Peyer's patch (tissue), 4 donors: ENCODE results near the gene GUCY1A2.

- PRO-cap, result no peak
- RAMPAGE, long total RNA, 4 experiments, result no peak in any of the 4 experiments
Observed at GRCh38 chr11:102312683-102313378, 4.5 kb upstream of the BIRC3 start.

DNA sequence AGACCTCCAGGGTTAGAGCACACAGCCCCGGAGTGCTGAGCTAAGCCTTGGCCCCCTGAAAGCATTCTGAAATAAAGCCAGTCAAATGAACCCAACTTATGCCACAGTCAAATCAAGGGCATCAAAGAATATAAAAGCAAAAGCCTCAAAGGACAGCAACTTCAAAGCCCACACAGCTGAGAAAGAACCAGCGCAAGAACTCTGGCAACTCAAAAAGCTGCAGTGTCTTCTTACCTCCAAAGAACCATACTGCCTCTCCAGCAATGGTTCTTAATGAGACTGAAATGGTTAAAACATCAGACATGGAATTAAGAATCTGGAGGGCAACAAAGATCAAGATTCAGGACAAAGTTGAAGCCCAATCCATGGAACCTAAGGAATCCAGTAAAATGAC, 39.0 kb downstream of the TMEM123 start:
- PRO-cap, result no peak
- RAMPAGE, long total RNA, 4 experiments, result no peak in any of the 4 experiments

DNA sequence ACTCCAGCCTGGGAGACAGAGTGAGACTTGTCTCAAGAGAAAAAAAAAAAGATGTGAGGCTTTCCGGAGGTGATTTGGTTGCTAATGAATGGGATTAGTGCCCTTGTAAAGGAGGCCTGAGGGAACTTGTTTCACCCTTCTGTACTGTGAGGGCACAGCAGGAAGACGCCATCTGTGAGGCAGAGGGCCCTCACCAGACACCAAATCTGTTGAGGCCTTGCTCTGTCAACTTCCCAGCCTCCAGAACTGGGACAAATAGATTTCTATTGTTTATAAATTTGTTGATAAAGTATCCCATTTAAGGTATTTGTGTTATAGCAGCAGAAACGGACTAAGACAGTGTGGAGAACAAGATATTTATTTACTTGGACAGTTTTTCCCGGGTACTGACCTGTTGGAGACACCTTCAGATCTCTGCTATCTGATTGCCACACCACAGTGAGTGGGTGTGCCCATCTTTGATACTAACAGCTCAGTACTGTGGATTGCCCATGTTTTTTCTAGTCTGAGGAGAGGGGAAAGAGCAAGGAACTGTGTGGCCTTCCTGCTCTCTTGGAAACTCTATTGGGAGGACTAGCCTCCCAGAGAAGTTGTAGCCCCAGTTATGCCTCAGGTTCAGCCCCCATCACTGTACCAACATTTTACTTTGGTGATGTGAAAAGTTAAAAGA, 2.2 kb upstream of the TMEM123 start:
- PRO-cap, result no peak
- RAMPAGE, long total RNA, 4 experiments, result no peak in any of the 4 experiments

DNA sequence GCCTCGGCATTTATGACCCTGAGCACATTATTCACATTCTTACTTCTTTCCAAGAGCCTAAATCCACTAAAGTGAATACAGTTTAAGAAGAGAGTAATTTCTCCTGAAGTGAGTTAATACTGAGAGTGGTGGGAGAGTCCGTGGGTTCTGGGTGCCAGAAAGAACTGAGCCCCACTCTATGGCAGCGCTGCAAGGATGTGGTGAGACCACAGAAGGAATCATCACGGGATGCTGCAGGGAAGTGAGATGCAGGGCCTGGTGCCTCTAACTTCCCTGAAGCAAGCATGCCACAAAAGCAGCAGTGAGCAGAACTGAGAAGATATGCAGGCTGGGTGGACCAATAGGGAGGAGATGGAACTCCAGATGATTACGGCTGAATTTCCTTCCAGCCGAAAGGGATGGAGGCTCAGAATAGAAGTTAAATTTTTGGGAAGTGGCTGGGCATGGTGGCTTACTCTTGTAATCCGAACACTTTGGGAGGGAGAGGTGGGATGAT, 5.0 kb upstream of the MMP12 start:
- PRO-cap, result unidirectional peak, minus-strand start at position 166 of the sequence
- RAMPAGE, long total RNA, 4 experiments, result no peak in any of the 4 experiments

DNA sequence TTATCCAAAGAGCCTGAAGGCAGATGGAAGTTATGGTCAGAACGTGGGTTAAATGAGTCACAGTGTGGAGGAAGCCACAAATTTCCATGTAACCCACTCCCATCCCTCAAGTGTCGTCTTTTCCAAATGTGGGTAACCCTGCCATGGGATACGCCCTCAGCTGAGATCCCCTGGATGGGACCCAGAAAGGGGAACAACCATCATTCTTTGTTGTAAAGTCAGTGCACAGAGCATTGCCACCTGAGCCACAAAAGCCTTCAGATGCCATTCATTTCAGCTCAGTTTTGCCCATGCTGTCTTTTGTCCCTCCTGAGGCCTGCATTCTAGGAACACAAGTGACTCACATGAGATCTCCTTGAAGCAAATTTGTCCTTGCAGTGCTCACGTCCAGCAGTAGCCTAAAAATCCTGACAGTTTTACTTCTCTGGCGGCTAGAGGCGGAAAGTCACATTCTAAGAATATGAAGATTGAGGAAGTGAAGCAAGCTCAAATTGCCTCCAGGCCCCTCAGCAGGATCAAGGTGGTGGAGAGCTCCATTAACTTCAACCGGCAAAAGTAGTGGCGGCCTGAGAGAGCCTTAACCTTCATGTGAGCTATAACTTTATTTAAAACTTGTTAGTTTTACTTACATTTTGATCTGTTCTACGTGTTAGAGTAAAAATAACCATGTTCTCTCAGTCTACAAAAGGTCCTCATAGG, 30.5 kb downstream of the MMP13 start:
- PRO-cap, result no peak
- RAMPAGE, long total RNA, 4 experiments, result no peak in any of the 4 experiments

DNA sequence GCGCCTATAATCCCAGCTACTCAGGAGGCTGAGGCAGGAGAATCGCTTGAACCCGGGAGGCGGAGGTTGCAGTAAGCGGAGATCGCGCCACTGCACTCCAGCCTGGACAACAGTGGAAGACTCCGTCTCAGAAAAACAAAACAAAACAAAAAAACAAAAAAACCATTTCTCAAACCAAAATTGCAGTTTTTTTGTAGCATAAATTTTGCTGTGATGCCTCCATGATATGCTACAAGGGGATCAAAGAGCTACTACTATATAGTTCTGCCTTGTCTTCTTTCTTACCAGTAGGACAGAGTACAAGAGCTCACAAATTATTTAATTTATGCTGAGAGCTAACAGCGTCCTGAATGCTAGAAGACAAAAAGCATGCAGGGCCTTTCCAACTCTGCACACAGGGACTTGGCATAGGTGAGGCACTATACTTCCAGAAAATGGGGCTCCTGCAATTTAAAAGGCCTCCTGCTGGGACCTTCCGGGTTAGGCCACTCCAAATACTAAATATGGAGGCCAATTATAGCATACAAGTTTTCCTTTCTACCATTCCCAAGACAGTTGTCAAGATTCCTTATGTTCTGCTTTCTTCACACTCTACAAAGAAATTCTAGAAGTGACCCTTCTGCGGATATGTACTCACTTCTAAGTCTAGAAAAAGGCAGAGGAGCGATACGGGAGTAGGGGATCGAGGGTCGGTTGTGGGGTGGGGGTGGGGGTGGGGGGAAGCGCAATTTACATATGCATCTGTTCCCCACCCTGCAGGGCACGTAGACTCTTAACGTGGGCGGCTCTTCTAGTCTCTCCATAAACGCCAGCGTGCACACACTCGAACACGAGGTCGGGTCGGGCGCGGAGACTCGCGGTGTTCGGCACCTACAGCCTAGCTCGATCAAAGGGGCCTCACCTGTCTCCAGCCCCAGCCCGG, 916 bp downstream of the DCUN1D5 start:
- PRO-cap, result unidirectional peak, plus-strand start at position 832 of the sequence
- RAMPAGE, long total RNA, 4 experiments, result no peak in any of the 4 experiments

GRCh38 chr11:104161991-104162549, 1.9 kb downstream of the PDGFD start:
- PRO-cap, result no peak
- RAMPAGE, long total RNA, 4 experiments, result no peak in any of the 4 experiments

DNA sequence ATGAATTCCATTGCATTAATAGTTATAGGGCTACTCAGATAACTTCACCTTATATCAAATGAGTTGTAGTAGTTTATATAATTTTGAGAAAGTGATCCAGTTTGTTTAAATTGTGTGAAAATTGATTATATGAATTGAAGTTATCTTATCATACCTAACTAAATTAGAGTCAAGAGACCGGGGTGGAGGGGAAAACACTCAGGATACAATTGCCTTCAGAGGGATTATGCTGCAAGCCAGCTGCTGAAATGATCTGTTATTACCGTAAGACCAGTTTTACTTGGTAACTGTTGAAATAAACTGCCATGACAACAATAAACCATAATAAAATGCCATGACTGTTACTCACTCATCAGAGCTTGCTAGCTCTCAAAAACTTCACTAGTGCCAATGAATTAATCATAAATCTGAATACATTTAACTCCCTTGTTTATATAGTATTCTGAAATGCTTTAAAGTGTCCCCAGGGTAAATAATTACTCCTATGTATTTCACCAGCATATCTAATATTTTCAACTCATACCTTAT, 138.3 kb downstream of the CASP4 start:
- PRO-cap, result no peak
- RAMPAGE, long total RNA, 4 experiments, result no peak in any of the 4 experiments

DNA sequence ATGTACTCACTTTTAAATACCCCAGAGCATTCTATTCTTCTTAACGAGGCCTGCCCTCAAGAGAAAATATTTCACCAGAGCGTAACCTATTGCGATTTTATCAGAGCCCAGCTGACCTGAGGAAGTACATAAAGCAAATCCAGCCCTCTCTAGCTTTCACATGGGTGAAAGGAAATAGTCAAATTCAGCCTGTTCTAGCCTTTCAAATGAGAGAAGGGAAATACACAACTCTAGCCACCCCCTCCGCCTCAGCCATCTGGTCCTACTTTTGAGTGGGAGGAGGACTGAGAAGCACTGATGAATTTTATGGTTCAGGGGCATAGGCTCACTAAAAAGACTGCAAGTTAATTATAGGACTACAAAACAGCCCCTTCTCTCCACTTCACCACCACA, 109.0 kb downstream of the CASP4 start:
- PRO-cap, result no peak
- RAMPAGE, long total RNA, 4 experiments, result no peak in any of the 4 experiments

DNA sequence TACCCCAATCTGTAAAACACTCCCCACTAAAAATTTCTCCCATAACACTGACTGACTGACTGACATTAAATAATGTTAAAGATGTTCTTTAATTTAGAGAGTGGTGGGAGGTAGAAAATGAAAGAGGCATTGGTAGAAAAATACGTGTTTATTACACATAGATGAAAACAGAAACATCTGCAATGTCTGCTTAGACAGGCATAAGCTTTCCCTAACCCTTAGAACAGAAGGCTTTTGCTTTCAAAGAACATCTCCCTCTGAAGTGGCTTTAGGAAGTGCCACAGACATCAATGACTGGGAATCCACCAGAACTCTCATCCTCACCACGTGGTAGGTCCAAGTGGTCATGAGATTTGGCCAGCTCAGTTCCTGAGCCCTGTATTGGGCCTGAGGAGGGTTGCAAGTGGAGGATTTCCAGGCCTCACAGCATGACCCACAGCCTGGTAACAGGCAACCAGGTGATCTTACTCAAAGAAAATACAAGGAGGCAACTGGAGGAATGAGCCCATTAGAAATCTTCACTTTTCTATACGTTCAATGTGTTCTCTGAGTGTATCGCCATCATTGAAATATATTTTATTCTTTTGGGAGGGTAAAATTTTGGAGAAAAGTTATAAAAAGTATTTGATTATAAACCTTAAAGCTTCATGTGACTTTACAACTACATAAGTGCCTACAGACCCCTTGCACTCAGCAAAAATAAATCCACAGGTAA, 1.6 kb downstream of the CASP1 start:
- PRO-cap, result bidirectional peak, plus-strand start at position 381 of the sequence, minus-strand start at position 259 of the sequence
- RAMPAGE, long total RNA, 4 experiments, result no peak in any of the 4 experiments

DNA sequence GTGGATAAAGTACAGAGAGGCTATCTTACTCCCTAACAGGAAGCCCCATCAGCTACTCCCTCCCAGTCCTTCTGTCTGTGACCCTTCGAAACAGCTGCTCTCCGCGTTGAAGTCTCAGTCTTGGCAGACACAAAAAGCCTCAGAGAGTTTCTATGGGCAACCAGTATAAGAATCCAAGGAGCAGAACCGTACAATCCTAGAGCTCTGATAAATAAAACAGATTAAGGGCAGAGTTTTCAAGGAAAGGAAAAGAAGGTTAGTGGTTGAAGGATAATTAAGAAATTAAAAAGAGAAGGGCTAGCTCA, 35.0 kb downstream of the GUCY1A2 start:
- PRO-cap, result no peak
- RAMPAGE, long total RNA, 4 experiments, result no peak in any of the 4 experiments

DNA sequence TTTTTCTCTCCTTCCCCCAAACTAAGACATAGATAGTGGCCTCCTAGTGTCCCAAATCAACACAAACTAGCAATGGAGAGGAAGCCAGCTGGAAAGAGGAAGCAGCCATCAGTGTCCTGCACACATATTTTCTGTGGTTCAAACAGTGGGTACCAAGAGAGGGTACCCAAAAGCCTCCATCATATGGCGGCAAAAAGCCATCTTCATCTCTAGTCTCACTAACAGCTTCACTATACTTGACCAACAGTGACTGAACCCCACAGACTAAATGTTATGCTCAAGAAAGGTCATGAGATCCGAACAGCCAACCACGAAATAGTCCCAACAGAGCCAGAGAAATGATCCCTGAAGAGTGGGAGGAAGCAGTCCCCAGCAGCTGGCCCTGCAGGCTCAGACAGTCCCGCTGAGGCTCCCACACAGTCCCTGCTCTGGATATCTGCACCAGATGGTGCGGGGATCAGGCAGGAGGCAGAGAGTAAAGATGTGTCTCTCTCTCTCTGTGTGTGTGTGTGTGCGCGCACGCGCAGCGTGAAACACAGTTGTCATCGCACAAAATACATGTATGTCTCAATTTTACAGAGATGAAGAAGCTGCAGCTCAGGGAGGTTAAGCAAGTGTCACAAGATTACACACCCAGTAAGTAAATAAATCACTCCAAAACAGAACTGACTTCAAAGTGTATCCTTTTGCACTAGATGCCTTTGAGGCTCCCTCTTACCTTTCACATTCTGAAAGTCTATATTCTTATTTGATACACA, 28.0 kb downstream of the GUCY1A2 start:
- PRO-cap, result no peak
- RAMPAGE, long total RNA, 4 experiments, result no peak in any of the 4 experiments

DNA sequence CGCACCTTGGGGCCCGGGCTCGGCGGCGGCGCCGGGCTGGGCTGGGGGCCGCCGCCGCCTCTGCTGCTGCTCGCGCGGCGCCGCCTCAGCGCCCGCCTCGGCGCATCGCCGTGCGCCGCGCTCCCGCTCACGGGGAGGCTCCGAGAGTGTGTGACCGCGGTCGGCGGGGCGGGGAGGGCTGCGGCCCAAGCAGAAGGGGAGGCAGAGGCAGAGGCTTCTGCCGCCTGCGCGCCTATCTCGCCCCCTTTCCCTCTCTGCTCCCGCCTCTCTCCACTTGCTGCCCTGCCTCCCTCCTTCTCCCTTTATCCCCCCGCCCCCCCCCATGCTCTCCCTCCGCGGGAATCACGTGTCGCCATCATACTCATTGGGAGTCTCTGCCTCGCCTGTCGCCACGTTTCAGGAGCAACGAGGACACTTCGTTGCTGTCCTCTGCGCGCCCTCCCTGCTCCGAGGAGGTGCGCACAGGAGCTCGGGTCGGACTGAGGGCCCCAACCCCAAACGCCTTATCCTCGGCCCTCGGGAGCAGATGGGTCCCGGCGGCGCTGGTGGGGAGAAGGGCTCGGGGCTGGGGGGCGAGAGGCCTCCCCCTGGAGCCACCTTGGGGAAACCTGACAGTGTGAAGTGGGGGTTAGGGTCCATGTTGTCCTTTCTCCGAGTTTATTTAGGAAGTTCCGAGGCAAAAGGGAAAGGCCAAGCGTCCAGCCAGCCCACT, at the start of gene GUCY1A2:
Gene GUCY1A2 (minus strand): TSS at position 219 of the 712 bp plus-strand sequence.
- PRO-cap, result no peak
- RAMPAGE, long total RNA, 4 experiments, result no peak in any of the 4 experiments

GRCh38 chr11:107612457-107612848, 21.5 kb downstream of the ELMOD1 start:
- PRO-cap, result no peak
- RAMPAGE, long total RNA, 4 experiments, result no peak in any of the 4 experiments

DNA sequence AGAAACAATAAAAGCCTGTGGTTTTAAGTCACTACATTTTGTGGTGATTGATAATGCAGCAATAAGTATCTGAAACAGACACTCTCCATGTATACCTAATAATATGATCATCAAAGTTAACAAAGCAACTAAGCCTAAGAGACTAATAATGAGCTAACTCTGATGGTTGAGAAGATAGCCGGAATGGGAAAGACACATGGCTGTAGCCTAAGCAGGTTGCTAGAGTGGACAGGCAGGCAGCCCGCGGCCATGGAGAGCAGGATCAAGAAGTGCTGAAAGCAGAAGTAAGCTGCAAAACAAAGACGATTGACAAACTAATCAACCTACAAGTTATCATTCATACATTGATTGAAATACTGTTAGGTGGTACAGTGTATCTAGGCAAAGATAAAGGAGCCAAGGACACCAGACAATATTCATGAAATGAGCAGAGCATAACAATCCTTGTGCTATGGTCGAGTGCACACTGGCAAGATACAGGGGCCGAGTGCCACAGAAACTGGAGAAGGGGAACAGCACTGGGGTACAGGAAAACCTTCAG, 29.3 kb downstream of the SLN start:
- PRO-cap, result no peak
- RAMPAGE, long total RNA, 4 experiments, result no peak in any of the 4 experiments

- PRO-cap, result no peak
- RAMPAGE, long total RNA, 4 experiments, result no peak in any of the 4 experiments
Observed at GRCh38 chr11:107747820-107748028, 35.9 kb upstream of the SLN start.

DNA sequence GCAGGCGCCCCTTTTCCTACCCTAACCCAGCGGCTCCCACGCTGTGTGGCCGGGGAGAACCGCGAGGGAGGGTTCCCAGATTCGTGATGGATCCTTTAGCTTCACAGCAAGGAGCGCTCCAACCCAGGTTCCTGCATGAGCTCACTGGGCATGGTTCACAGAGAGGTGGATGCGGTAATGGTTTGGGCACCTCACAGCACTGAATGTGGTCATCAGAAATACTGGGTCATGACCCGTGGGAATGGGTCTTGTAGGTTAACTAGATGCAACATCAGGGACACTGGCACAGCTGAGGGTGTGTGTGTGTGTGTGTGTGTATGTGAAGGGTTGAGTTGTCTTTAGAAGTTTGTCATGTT, 921 bp downstream of the RAB39A start:
- PRO-cap, result no peak
- RAMPAGE, long total RNA, 4 experiments, result no peak in any of the 4 experiments

- PRO-cap, result no peak
- RAMPAGE, long total RNA, 4 experiments, result no peak in any of the 4 experiments
Observed at GRCh38 chr11:107929709-107930344, 1.6 kb downstream of the RAB39A start.

GRCh38 chr11:108009470-108010417, 1.0 kb downstream of the CUL5 start:
- PRO-cap, result no peak
- RAMPAGE, long total RNA, 4 experiments, result no peak in any of the 4 experiments

DNA sequence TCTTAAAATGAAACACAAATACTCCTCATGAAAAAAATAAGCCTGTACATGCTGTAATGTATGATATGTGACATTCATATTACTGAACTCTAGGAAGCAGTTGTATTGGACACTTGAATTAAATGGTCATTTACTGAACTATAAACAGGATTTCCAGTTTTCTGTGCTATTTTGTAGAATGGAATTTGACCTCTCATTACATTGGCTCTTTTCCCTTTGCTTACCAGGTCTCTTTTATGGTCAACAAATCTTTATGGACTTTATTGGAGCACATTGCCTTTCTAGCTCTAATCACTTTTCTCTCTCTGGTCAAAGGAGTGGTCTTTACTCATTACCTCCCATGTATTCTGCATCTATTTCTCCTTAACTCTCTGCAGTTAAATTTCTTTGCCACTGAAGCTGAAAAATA, 1.9 kb downstream of the ACAT1 start:
- PRO-cap, result no peak
- RAMPAGE, long total RNA, 4 experiments, result no peak in any of the 4 experiments